ENCODE measurements around the genes NUDT4 and SOCS2.

DNA sequence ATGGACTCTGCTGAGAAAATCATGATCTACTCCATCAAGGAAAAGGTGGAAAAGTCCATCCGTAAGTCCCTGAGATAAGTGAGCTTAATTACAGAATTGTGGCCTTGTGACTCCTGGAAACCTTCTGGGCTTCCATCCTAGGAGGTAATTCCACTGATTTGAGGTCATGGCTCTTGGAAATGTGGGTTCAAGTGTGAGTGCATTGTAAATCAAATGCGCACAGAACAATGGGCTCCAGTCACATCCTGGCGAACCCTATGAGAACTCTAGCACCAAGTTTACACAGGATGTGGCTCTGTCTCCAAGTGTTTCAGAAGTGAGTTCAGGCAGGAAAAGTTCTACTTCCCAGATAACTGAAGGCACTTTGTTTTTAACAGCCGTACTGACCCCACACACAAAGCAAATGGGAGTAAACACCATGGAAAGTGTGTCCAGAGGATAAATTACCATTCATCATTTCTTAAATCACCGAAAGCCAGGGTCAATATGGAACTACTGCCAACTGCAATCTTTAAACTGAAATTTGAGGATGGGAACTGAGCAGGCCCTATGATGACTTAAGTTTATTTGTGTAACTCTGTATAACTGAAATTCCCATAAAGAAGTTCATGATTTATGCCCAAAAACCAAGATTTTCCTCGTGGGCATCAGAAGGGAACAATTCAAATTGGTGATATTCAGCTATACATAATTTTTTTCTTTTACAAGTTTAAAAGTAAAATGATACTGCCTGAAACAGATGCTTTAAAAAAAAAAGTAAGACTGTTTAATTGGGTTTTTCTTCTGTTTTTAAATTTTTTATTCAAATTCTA, 51.6 kb downstream of the PLEKHG7 start:
- RRBS = no CpG with 5 or more reads among the region's 6 CpGs

- RRBS = no CpG with 5 or more reads among the region's 5 CpGs
Measured at GRCh38 chr12:92777872-92778233, 75.1 kb downstream of the PLEKHG7 start.

DNA sequence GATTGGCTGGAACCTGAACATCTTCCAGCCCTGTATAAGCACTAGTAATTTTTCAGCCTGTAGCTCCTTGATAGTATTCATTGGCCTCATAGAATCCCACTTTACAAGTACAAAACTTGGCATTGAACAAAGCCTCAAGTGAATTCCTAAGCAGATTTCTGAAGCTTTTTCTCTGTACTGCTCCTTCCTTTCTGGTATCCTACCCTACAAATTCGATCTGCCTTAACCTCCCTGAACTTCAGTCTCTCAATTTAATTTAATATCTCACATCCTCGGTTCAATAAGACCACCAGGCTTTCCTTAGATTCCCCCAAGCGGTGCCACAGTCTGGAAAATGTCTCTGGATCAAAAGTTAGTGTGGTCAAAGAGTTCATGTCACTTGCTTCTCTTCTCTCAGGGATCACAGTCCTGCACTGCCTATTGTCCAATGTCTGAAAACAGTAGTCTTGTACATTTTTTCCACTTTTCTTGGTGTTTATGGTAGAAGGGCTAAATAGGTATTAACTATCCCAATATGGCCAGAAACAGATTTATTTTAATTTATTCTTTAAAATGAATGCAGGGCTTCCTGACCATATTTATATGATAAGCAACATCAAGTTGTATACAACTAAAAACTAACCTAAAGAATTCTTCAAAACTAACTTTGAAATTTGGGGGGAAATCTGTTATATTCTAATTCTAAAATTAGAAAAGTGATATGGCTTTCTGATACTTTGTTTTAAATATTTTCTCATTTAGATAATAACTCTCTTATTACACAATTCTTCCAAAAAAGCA, 111.0 kb downstream of the EEA1 start:
- RRBS = no CpG with 5 or more reads among the region's 3 CpGs

DNA sequence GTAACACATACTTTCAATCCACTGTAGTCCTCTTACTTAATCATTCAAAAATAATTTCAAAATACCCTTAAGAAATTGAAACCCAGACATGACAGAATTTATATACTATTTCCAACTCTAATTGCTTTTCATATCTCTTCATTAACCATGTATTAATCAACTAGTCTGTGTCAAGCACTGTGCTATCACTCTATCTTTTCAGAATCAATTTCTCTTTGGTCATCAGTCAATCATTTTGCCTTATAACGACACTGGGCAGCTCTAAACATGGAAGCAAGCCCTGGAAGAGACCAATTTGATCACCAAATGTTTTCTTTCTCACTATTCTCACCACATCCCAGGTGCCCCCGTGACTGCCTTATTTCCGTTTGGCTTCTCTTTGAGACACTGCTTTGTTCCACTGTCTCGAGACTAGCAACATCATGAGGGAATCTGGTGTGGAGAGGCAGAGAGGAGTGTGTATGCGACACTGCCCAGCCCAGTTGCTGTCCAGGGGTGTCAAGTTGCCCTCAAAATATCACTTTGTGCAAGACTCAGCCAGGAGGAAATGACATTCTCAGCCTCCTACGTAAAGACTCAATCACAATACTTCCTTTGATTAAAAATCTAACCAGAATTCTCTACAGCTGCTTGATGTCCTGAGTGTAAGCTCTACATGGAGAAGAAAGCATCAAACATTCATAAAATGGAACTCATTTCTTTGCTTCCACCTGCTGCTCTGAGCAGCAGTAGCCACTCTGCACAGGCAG, 48.1 kb upstream of the EEA1 start:
- RRBS = no CpG with 5 or more reads among the region's 6 CpGs

DNA sequence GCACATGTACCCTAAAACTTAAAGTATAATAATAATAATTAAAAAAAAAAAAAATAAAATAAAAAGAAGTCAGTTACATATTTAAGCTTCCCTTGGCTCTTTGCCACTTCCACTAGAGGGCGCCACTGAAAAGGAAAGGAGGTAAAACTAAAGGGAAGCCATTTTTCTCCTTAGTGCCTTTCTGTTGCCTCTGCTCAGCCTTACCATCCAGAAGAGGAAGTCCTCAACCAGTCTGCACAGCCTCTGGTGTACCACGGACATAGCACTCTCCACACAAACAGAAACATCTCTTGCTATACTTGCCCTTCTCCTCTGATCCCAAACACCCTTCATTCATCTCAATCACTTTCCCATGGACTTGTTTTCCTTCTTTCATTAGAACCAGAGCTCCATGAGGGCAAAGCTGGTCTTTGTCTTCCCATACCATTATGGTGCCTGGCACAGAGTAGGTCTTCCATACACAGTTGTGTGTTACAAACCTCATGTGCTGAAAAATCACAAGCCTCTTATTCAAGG, 169.0 kb upstream of the EEA1 start:
- RRBS = no CpG with 5 or more reads among the region's 2 CpGs

GRCh38 chr12:93377390-93378149, at the start of gene NUDT4:
NUDT4 (plus strand) TSS chr12:93377925.
- RRBS = no CpG with 5 or more reads among the region's 70 CpGs

GRCh38 chr12:93407022-93408383, 29.8 kb downstream of the NUDT4 start:
- RRBS = no CpG with 5 or more reads among the region's 8 CpGs

DNA sequence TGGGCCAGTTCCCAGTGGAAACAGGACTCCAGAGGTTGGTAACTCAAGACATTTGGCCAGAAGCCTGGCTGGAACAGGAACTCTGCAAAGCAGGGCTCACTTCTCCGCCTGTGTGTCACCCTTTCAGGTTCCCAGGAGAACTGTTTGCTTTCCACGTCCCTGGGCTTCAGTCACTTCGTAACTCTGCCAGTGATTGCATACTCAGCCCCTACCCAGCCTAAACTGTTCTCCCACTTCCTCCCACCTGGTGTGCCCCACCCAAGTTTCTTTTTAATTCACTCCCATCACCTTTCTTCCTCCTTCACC, 7.1 kb upstream of the UBE2N start:
- RRBS = no CpG with 5 or more reads among the region's 3 CpGs

DNA sequence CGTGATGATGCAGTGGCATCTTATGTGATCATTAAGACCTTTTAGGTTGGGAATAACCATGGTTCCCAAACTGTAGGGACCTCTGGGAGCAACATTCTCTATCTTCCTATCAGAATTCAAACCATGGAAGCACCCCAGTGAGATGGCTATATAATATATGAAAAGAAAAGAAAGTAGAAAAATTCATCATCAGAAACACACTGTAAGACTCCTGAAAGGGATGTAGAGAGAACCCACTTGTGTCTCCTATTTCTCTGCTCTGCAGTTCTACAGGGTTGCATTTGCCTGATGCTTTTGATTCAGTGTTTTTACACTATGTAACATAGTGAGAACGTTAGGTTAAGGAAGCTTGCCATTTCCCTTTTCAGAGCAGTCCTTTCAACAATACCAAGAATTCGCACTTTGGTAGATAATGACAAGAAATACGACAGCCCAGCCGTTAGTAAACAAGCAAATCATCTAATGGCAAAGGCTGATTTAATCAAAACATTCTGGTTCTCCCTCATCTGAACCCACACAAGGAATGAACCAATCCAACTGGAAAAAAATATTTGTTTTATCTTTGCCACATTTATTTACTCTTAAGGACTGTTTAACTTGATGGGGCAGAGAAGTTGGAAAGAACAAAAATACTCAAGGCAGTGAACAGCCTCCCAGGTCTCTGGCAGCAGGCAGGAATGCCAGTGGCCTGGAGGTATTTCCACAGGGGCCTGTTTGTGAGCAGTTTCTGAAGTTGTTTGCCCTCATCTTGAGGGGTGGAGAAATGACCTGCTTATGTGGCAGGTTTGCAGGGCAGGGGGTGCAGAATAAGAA, 30.8 kb upstream of the SOCS2 start:
- RRBS = no CpG with 5 or more reads among the region's 5 CpGs

DNA sequence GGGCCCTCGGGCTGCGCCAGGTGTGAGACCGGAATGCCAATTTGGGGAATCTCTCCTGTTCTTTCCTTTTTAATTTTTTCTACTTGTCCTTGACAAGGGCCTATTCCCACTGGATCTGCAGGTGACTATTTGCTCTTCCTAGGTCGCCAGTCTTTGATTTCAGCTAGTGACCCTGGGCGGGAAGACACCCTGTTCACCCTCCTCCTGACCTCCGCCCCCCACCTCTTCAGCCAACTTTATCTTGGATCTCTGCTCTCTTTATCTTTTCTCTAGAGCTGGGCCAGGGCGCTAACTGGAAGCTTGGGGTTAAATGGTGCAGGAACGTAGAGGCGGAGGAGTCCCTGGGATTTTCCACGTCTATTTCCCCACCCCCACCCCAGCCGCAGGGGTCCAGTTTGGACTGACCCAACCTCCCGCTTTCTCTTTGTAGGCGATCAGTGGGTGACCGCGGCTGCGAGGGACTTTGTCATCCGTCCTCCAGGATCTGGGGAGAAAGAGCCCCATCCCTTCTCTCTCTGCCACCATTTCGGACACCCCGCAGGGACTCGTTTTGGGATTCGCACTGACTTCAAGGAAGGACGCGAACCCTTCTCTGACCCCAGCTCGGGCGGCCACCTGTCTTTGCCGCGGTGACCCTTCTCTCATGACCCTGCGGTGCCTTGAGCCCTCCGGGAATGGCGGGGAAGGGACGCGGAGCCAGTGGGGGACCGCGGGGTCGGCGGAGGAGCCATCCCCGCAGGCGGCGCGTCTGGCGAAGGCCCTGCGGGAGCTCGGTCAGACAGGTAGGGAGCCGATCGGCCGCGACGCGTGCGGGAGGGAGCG, at the start of gene SOCS2:
Gene SOCS2 (plus strand): TSS at position 421 of the 822 bp plus-strand sequence.
- RRBS = 2% methylated on average over 3 of the region's 51 CpGs

DNA sequence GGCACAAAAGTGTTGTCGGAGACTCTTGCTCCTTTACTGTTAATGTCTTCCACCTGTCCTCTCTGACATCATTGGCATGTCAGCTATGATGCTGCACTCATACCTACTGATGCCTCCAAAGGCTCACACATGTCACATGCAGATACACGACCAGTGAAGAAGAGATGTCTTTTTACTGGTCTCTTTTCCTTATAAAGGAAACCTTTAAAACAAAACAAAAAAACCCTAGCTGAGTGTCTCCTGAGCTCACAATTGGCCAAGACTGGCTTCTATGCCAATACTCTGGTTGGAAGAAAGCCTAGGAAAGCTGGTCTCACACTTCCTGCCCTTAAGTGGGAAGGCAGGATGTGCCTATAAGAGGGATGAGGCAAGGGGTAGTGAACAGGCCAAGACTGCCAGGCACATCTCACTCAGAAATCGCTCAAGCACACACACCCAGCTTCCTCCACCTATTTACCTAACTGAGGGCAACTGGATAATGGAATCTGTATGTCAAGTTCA, 49.9 kb downstream of the SOCS2 start:
- RRBS = no CpG with 5 or more reads among the region's 3 CpGs

DNA sequence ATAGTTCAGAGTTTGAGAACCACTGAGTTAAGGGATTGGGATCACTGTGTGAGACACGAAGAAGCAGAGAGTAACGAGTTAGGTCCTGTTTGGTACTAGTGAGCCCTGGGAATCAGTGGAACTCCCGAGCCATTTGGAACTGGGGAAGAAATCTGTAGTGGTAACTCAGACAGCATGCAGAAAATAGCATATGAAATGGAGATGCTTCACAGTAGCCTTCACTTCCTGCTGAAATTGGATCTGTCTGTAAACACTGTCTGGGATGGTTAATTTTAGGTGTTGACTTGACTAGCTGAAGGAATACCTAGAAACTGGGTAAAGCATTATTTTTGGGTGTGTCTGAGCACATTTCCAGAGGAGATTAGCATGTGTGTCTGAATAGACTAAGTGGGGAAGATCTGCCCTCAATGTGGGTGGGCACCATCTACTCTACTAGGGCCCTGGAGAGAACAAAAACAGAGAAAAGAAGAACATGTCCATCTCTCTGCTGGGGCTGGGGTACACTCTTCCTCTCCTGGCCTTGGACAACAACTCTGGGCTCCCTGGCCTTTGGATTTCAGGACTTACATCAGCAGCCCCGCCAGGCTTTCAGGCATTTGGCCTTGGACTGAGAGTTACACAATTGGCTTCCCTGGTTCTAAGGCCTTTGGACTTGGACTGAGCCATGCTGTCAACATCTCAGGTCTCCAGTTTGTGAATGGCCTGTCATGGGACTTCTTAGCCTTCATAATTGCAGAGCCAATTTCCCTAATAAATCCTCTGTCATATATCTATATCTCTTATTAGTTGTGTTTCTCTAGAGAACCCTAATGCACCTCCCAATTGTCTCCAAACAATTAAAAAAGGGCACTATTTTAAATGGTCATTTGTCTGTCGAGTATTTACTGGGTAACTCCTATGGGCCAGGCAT, 14.0 kb upstream of the CRADD start:
- RRBS = no CpG with 5 or more reads among the region's 5 CpGs

DNA sequence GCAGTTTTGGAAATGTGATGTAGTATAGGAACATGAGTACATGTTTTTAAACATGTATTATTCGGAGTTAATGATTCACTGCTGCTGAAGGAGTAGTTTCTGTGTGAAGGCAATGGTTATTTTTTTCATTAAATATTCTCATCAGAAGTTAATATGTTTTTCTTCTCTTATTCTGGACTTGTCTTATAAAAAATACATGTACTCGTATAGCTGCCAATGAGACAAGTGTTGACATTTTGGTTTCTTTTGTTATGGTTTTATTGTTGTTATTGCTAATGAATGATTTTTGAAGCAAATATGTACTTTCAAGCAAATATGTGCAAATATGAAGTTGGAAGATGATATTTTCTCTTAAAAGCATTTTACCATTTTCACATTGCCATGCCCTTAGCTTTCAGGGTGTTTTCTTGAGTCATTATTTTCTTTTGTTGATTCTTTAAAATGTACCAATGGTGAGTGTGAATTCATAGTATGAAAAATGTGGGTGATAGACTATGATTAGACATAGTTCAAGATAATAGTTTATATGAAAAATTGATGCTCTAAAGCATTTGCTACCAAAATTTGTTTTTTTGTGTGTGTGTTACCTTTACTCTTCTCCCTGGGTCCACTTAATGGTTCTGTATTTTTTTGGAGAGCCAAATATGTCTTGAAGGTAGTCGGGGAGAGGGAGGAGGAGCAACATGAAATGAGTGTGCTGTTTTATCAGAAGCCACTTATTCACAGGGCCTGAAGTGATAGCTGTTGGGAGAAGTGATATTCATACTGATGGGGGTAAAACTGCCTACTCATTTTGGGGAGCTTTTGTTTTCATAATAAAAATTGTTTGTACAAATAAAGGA, 28.9 kb downstream of the CRADD start:
- RRBS = no CpG with 5 or more reads among the region's 3 CpGs

DNA sequence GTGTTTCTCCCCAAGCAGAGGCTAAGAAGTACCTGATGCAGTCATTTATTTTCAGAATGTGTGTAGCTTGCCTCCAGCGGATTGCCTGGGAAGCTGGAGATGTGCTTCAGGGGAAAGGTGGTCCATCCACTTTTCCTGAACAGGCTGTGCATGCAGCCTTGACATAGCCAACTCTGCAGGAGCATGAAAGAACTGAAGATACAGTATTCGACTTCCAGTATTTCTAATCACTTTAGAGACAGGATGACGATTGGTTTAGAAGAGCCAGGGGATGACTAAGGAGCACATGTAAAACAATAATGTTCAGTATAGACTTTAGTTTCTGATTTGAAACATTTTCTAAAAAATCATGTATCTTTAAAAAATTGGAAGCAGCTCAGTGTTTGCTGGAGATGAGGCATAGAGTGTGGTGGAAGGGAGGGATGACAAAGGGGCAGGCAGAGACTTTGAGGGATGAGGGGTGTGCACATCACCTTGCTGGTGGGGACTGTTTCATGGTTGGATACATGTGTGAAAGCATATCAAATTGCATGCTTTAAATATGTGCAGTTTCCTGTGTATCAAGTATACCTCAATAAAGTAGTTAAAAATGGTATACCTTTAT, 112.1 kb downstream of the CRADD start:
- RRBS = no CpG with 5 or more reads among the region's 3 CpGs

GRCh38 chr12:93848708-93849506, 171.7 kb downstream of the CRADD start:
- RRBS = no CpG with 5 or more reads among the region's 11 CpGs

DNA sequence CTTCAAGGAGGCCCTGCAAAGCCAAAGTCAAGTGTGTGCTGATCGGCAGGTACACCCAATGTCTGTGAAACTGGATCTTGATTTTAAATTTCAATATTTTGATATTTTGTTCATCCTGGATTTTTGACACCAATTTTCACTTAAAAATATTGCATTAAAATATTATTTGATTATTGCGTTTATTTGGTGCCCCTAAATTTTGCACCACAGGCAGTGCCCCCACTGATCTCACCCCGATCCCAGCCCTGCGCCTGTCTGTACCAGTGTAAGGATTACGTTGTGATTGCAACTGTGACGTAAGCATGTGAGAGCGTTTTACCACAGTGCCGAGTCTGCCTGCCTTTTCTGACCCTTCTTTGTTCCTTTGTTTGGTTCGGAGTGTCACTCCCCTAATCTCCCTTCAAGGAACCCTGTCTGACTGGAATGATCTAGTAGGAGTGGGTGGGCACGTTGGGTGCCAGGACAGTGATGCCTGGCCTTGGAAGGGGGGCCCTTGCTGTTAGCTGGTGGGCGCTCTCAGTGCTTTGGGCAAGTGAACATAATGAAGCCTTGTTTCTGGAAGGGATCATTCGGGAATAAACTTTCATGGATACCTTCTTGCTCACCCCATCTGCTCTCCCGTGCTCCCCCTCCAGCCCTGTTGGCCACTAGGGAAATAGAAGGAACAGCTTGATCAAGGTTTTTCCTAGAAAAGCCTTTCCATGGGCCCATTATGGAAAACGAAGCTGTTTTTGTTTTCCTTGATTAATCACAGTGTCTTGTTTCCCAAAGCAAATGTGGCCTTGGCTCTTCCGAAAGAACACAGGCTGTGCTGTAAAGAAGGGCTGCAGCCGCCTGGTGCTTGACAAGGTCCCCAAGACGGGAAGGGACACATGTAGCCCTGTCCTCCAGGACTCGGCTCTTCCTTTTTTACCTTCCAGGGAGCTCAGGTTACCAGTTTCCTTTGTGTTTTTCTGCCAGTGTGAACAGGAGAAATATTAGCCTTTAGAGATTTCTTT, 215.3 kb downstream of the CRADD start:
- RRBS = no CpG with 5 or more reads among the region's 18 CpGs

DNA sequence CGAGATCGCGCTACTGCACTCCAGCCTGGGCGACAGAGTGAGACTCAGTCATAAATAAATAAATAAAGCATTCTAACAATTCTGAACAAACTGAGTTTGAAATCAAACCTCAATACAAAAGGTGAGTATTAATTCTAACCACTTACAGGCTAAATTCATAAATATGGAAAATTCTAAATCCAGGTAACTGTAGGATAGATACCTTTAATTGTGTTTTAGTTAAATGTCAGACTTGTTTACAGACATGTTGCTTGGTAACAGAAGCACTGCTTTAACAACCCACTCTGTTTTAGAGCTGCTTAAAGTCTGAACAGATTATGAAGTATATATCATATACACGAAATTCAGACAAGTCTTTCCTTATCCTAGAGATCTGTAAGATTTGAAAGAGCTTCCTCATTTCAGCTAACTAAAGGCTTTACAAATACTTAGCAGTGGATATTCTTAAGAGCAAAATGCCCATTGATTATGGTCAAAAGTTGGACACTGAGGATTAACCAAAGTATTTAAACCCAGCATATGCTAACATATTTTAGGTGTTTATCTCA, 907 bp downstream of the CEP83 start:
- RRBS = no CpG with 5 or more reads among the region's 5 CpGs

- RRBS = 2% methylated on average over 35 of the region's 96 CpGs
Measured at GRCh38 chr12:94649071-94650276, 883 bp downstream of the TMCC3 start.

DNA sequence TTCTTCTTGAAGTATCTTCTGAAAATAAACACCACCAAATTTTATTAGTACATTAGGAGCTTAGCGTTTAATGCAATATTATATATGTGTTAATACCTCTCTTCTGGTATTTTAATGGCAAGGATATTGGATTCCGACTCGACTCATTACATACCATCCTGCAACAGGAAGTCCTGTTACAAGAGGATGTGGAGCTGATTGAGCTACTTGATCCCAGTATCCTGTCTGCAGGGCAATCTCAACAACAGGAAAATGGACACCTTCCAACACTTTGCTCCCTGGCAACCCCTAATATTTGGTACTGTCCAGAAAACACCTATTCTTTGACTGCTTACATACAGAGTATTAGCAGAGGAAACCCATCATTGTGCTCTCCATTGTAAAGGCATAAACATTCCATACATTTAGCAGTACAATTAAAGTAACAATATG, 45.2 kb downstream of the VEZT start:
- RRBS = no CpG with 5 or more reads among the region's 3 CpGs

- RRBS = no CpG with 5 or more reads among the region's 7 CpGs
Measured at GRCh38 chr12:95385365-95385717, 88.6 kb upstream of the METAP2 start.

Measured in aortic smooth muscle cell (primary cell).